Bronchus (tissue), 1 donor: ENCODE measurements around a stretch of chr22.

DNA sequence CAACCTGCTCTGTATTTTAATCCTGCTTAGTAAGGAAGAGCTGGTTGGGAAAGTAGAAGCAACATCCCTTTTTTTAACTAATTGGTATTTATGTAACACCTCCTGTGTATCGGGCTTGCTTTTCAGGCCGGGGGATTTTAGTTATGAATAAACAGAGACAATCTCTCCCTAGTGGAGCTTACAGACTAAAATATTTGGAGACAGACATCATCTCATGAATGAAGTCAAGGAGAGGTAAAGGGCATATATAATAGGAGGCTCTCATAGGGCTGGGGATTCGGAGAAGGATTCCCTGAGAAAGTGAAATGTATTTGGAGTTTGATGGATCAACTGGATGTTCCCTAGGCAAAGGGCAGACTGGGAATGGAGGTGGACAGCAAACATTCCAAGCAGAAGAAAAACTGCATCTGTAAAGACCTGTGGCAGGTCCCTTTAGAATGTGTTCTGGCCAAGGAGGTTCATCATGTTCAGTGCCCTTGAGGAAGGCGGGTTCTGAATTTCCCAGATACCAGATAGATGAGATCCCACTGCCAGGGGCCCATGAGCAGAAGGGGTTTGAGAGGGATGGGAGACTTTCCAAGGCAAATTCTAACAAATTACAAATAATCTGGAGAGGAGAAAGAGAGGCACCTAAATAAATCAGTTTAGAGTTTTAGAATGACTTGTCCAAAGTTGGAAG lies 22.0 kb downstream of the ACO2 start:
- PRO-cap, result no peak

GRCh38 chr22:41636395-41636923 lies 15.4 kb downstream of the XRCC6 start:
- PRO-cap, result bidirectional peak, plus-strand start at chr22:41636725, minus-strand start at chr22:41636598

GRCh38 chr22:41753230-41753827 lies 47.1 kb upstream of the CCDC134 start:
- PRO-cap, result no peak

DNA sequence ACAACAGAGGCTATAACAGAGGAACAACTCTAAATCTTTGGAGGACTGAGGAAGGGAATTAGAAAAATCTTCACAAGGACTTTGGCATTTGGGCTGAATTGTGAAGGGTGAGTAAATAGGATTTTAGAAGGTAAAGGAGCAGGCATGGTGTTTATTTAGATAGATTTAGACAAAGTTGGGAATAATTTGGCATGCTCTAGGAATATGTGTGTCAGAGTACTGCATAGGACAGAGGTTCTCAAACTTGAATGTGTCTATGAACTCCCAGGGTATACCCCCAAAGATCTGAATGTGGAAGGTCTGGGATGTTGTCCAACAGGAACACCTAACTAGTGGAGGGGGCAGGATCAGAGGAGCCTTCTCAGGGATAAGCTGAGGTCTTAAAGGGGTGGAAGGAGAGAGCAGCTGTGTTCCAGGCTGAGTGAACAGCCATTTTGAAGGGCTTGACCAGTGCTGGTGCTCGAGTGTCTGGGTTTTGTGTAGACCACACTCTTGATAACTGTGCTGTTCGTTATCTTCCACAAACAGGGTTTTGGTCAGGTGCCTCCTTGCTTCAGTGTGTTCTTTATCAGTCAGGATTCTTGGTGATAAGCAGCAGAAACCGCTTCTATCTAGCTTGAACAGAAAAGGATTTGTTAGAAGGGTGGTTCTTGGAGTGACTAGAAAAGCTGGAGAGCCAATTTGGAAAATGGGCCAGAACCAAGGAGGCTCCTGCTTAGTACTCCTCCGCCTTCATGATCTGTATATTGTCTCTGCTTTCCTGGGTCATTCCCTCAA lies 12.9 kb downstream of the SREBF2 start:
- PRO-cap, result no peak

- PRO-cap, result no peak
Measured at GRCh38 chr22:41905538-41906204, 9.2 kb downstream of the SHISA8 start.

DNA sequence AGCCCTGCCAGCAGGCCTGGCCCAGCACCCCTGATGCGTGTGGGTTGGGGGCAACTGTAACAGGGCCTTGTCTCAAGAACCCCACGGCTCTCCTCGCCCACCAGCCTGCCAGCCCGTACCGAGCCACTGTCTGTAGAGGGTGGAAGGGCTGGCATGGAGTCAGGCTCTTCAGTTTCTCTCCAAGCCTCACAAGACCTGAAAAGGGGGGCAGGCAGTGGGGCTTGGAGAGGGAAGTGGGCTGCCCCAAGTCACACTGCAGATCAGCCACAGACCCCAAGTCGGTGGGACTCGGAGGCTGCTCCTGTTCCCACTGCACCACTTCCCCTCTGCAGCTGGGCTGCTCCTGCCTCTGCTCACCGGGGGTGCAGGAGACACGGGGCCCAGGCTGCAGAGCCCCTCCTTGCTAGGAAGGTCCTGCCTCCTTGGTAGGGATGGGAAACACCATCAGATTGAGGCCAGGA lies 7.2 kb upstream of the TNFRSF13C start:
- PRO-cap, result no peak

- PRO-cap, result no peak
Measured at GRCh38 chr22:42127726-42128597, 2.6 kb downstream of the CYP2D6 start.

DNA sequence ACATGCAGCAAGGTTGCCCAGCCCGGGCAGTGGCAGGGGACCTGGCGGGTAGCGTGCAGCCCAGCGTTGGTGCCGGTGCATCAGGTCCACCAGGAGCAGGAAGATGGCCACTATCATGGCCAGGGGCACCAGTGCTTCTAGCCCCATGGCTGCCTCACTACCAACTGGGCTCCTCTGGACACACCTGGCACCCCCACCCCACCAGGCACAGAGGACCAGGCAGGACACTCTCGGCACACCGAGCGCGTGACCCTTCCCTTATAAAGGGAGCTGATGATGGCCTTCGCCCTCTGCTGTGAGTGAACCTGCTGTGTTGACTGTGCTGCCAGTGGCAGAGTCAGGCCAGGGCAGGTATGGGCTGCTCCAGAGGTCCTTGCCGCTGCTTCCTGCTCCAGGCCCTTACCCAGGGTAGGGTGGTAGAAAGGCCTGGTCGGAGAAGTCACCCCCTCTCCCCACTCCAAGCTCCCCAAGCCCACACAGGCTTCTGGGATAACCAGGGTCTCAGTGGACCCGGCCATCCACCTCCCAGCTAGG lies 13.8 kb upstream of the CYP2D6 start:
- PRO-cap, result no peak

DNA sequence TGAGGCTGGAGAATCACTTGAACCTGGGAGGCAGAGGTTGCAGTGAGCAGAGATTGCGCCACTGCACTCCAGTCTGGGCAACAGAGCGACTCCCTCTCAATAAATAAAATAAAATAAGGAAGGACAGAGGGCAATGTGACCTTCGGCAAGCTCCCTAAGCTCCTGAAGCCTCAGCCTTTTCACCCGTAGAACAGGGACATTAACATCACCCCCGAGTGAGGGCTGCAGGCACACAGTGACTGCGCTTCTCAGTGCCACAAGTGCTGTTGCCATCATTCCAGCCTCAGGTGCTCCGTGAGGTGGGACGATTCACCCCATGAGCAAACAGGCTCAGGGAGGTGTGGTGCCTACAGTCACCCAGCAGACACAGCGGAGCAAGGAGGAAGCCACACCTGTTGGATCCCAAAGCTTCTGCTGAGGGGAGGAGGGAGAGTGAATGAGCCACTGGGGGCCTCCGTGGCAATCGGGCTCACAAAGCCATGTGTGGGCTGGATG lies 9.0 kb upstream of the TCF20 start:
- PRO-cap, result no peak

- PRO-cap, result no peak
Measured at GRCh38 chr22:42425511-42426190, 6.6 kb downstream of the NFAM1 start.

- PRO-cap, result no peak
Measured at GRCh38 chr22:42437379-42438375, 5.5 kb upstream of the NFAM1 start.

DNA sequence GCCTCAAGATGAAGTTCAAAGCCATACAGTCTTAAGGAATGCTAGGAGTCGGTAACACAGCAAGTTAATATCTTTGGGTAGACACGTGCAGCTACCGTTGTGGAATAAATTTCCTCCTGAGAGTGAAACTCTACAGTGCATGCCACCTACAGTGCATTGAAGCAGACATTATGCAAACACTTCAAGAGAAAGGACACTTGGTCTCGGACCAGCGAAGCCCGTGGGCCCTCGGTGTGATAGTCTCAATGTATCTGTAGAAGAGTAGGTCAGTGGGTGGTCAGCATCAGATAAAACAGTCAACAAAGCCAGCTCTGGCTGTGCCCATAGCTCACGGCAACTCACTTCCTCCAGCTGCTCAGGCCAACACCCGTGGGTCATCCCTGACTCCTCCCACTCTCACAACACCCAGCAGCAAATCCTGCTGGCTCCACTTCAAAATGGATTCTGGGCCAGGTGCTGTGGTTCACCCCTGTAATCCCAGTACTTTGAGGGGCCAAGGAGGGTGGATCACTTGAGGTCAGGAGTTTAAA lies 24.0 kb downstream of the RRP7A start:
- PRO-cap, result unidirectional peak, plus-strand start at position 435 of the sequence

DNA sequence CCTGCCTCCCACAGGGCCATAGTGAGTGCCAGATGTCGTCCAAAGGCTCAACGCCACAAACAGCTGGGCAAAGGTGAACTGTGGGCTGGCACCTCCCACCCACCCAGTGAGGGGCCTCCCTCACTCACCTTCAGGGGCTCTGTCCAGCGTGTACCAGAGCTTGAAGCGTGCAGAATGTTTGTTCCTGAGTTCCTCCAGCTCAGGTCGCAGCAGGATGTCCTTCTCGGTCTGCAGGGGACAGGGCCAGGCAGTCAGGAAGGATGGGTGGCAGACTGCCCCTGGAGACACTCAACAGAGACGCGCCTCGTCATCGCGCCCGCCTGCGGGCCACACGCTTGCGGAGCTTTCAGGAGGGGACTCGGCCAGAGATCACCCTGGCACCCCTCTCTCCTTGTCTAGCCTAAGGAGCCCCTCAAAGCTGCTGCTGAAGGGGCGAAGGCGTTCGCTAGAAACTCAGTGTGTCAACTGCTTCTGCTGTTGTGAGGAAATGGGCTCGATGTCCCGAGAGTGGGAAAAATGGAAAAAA lies 9.0 kb upstream of the POLDIP3 start:
- PRO-cap, result no peak

DNA sequence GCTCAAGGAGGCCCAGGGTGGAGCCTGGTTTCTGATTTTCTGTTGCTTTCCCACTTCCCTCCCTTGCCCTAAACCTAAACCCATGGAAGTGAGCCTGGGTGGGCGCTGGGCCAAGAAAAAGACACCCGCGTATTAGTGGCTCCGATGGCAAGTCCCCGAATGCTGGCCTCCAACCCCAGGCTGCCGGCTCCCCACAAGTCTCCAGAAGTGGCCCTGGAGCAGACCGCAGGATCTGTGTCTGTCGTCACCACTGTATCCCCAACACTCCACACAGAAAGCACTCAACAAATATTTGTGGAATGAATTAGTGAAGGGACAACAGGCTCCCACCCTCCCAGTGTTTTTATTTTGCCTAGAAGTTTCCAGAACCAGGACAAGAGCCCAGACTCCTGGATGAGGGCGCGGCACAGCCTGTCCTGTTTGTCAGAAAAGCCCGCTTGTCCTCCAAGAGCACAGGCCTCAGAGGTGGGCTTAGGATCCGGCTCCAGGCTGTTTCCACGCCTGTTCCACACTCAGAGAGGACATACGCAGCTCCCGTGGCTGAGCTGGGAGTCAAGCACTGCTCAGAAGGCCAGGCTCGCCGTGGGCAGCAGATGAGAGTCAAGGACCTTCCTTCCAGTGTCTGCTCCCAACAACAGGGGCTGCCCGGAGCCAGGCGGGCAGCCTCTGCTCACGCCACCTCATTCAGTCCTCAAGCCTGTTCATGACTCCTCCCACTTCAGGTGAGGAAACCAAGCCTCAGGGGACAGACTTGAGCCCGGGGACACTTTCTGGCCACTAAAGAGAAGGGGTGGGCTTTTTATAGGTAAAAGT lies 4.0 kb downstream of the CYB5R3 start:
- PRO-cap, result bidirectional peak, plus-strand start at position 384 of the sequence, minus-strand start at position 169 of the sequence

GRCh38 chr22:42655745-42656193 lies 6.6 kb upstream of the CYB5R3 start:
- PRO-cap, result no peak

DNA sequence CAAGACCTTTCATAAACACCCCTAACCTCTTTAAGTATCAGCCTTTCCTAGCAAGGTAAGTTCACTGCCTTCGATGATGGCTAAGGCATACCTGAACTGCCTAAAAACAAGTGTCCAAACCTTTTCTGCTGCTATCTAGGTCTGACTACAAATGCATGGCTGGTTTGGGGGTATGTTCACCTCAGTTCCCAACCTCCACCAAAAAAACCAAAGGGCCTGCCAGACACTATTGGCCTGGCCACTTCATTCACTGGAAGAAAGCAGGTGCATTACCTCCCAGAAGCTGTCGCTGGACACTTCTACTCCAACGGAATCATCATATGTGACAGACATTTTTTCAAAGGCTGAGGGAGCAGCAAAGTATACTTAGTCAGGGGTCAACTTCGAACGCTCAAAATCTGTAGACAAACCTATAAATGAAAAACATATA lies 54.7 kb upstream of the ARFGAP3 start:
- PRO-cap, result no peak

DNA sequence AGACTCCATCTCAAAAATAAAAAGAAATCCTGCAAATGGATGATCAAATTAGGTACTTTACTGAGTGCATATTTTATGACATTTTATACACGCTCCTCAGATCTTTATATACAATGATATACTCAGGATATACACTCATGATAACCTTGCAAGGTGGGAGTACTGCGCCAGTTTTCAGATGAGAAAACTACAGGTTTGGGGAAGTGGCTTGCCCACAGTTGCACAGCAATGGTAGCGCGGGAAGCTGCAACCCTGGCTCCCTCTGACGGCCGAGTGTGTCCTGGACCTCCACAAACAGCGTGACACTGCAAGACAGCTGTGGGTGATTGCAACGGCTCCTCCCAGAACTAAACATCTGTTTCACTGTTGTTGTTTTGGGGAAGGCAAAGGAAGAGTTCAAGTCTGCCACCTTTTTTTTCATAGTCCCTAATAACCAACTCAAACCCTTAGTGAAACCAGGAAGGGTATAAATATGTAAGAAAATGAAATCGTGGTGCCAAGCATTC lies 47.0 kb downstream of the PACSIN2 start:
- PRO-cap, result no peak

GRCh38 chr22:43004151-43004905 lies 10.6 kb downstream of the PACSIN2 start:
- PRO-cap, result no peak

- PRO-cap, result no peak
Measured at GRCh38 chr22:43013229-43013666, 1.7 kb downstream of the PACSIN2 start.

- PRO-cap, result no peak
Measured at GRCh38 chr22:43080696-43081067, 8.5 kb downstream of the TTLL1 start.